Endothelial cell of umbilical vein (primary cell): ENCODE data around the genes CAP1, TMCO2 and ZNF684.

- PRO-cap = no peak
CAGE:
- cytosol, long polyA minus RNA = no peak
- cytosol, long polyA plus RNA = no peak
- long polyA plus RNA = no peak
- nucleus, long polyA minus RNA = no peak
- nucleus, long polyA plus RNA = no peak
Measured at GRCh38 chr1:39896550-39897595, 4.8 kb downstream of the MYCL start.

DNA sequence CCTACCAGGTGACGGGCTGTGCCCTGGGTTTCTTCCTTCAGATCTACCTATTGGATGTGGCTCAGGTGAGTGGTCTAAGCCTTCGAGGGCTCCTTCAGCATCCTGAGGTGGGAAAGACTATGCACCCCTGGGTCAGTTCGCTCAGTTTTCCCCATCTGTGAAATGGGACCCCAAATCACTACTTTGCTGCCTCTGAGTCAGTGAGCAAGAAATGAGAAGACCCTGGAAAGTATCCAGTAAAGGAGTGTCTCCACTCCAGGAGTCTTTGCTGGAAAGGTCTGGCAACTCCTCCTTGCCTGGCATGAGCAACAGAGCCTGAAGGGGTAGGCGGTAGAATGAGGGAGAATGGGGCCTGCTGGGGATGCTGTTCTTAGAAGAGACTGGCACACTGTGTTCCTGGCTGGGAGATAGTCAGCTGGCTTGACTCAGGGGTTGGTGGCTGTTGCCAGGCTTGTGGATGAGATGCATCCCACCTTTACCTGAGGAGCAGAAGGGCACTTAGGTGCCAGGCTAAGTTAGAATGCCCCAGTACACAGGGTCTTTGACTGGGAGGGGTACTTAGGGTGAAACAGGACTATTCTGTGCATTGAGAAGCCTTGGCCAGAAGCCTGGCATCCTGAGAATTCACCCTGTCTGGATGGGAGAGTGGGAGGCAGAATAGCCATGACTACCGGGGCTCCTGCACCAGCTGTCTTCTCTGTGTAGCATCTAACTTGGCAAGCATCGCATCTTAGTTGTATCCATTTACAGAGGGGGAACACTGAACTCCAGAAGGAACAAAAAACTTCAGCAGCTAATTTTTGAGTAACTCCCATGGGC, 2.4 kb downstream of the MFSD2A start:
- PRO-cap = no peak
CAGE:
- cytosol, long polyA minus RNA = no peak
- cytosol, long polyA plus RNA = no peak
- long polyA plus RNA = no peak
- nucleus, long polyA minus RNA = no peak
- nucleus, long polyA plus RNA = no peak

DNA sequence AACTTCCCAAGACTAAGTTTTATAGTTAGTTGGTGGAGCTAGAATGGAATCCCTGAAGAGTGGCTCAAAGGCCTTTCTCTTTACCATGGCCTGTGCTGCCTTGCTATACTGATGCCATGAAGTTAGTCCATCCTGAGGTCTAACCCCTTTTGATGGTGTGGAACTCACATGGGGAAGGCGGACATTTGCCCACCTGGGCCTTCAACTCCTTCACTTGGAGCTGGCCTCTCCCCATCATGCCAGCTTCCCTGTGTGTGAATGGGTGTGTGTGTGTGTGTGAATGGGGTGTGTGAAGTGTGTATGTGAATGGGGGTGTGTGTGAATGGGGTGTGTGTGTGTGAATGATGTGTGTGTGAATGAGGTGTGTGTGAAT, 9.4 kb downstream of the MFSD2A start:
- PRO-cap = no peak
CAGE:
- cytosol, long polyA minus RNA = no peak
- cytosol, long polyA plus RNA = no peak
- long polyA plus RNA = no peak
- nucleus, long polyA minus RNA = no peak
- nucleus, long polyA plus RNA = no peak

GRCh38 chr1:39969042-39969866, 14.3 kb downstream of the MFSD2A start:
- PRO-cap = no peak
CAGE:
- cytosol, long polyA minus RNA = no peak
- cytosol, long polyA plus RNA = no peak
- long polyA plus RNA = no peak
- nucleus, long polyA minus RNA = no peak
- nucleus, long polyA plus RNA = no peak

- PRO-cap = bidirectional peak, plus-strand start at chr1:40040759, minus-strand start at chr1:40040465
CAGE:
- cytosol, long polyA minus RNA = start-site peak on the plus strand at chr1:40040727-40040782, 2,349 reads
- cytosol, long polyA plus RNA = start-site peak on the plus strand at chr1:40040687-40040791, 1,193 and 1,699 reads in 2 replicates
- long polyA plus RNA = start-site peak on the plus strand at chr1:40040638-40040786, 3,219 and 3,670 reads in 2 replicates
- nucleus, long polyA minus RNA = start-site peak on the plus strand at chr1:40040646-40040780, 1,507 reads
- nucleus, long polyA plus RNA = start-site peak on the plus strand at chr1:40040642-40040786, 656 and 1,272 reads in 2 replicates
Measured at GRCh38 chr1:40040536-40041167, at the start of gene CAP1. Gene CAP1 (plus strand): TSS chr1:40040729.

- PRO-cap = no peak
CAGE:
- cytosol, long polyA minus RNA = no peak
- cytosol, long polyA plus RNA = no peak
- long polyA plus RNA = no peak
- nucleus, long polyA minus RNA = no peak
- nucleus, long polyA plus RNA = no peak
Measured at GRCh38 chr1:40132693-40133379, 28.4 kb upstream of the RLF start.

DNA sequence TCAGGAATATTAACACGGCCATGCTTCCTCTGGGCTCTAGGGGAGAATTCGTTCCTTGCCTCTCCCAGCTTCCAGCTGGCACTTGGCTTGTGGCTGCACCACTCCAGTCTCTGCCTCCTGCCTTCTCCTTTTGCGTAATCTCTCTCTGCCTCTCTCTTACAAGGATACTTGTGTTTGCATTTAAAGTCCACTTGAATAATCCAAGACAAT, 21.1 kb upstream of the RLF start:
- PRO-cap = no peak
CAGE:
- cytosol, long polyA minus RNA = no peak
- cytosol, long polyA plus RNA = no peak
- long polyA plus RNA = no peak
- nucleus, long polyA minus RNA = no peak
- nucleus, long polyA plus RNA = no peak

DNA sequence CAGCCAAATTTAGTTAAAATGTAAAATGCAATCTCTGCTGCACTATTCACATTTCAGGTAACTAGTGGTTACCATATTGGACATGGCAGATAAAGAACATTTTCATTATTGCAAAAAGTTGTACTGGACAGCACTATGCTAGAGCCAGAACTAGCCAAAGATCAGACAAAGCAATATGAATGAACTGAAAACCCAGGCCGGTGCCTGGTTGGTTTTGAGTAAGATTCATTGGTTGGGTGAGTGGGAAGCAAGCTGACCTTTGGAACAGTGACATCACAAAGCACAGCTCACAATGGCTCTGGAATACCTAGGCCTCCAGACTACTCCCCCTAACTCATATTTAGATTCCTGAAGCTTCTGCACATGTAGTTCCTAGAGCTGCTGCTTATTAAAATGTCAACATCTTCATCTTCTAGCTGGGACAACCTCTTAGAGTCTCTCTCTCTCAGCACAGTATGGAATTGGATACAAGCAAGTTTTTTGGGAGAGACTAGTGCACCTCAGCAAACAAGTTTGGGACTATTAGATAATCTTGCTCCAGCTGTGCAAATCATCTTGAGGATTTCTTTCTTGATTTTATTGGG, at the start of gene TMCO2:
Gene TMCO2, plus strand, starts transcription at position 337 of the 584 bp plus-strand sequence.
- PRO-cap = no peak
CAGE:
- cytosol, long polyA minus RNA = no peak
- cytosol, long polyA plus RNA = no peak
- long polyA plus RNA = no peak
- nucleus, long polyA minus RNA = no peak
- nucleus, long polyA plus RNA = no peak

DNA sequence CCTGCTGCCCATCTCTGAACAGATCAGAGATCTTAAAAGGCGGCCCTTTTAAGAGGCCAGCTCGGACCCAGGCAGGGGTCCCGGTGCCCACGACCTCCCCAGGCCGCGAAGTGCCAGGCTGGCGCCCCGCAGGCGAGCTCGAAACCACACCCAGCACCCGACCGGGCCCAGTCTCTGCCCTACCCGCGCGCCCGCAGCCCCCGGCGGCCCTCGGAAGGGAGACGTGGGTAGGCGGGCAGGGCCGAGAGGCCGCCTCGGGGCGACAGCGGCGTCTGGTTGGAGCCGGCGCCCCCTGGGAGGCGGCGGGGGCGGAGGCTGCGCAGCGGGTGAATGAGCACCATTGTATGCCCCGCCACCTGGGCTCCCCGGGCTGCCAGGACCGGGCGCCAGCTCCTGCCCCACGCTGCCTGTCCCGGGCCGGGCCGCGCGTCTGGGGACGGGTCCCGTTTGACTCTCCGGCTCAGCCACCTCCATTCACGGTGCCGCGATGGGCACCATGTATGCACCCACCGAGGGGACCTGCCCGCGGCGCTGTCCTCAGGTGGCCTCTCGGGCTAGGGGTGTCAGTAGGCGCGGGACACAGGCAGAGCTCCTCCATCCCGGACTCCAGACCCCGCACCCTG, 507 bp downstream of the COL9A2 start:
- PRO-cap = no peak
CAGE:
- cytosol, long polyA minus RNA = no peak
- cytosol, long polyA plus RNA = no peak
- long polyA plus RNA = no peak
- nucleus, long polyA minus RNA = no peak
- nucleus, long polyA plus RNA = no peak

DNA sequence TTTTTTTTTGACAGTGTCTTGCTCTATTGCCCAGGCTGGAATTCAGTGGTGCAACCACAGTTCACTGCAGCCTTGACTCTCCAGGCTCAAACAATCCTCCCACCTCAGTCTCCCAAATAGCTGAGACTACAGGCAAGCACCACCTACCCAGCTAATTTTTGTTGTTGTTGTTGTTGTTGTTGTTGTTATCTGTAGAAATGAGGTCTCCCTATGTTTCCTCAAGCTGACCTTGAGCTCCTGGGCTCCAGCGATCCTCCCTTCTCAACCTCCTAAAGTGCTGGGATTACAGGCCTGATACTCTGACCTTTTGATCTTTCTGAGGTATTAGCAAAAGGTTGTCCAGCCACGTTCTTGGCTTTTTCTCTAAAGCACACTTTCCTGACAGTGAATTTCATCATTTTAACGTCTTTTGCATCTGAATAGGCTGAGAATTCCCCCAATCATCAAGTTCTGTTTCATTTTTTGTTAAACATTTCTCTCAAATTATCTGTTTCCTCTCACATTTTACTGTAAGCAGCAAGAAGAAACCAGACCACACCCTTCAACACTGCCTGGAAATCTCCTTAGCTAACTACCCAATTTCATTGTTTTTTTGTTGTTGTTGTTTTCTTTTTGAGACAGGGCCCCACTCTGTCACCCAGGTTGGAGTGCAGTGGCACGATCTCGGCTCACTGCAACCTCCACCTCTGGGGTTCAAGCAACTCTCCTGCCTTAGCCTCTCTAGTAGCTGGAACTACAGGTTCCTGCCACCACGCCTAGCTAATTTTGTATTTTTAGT, 25.0 kb upstream of the COL9A2 start:
- PRO-cap = no peak
CAGE:
- cytosol, long polyA minus RNA = no peak
- cytosol, long polyA plus RNA = no peak
- long polyA plus RNA = no peak
- nucleus, long polyA minus RNA = no peak
- nucleus, long polyA plus RNA = no peak

DNA sequence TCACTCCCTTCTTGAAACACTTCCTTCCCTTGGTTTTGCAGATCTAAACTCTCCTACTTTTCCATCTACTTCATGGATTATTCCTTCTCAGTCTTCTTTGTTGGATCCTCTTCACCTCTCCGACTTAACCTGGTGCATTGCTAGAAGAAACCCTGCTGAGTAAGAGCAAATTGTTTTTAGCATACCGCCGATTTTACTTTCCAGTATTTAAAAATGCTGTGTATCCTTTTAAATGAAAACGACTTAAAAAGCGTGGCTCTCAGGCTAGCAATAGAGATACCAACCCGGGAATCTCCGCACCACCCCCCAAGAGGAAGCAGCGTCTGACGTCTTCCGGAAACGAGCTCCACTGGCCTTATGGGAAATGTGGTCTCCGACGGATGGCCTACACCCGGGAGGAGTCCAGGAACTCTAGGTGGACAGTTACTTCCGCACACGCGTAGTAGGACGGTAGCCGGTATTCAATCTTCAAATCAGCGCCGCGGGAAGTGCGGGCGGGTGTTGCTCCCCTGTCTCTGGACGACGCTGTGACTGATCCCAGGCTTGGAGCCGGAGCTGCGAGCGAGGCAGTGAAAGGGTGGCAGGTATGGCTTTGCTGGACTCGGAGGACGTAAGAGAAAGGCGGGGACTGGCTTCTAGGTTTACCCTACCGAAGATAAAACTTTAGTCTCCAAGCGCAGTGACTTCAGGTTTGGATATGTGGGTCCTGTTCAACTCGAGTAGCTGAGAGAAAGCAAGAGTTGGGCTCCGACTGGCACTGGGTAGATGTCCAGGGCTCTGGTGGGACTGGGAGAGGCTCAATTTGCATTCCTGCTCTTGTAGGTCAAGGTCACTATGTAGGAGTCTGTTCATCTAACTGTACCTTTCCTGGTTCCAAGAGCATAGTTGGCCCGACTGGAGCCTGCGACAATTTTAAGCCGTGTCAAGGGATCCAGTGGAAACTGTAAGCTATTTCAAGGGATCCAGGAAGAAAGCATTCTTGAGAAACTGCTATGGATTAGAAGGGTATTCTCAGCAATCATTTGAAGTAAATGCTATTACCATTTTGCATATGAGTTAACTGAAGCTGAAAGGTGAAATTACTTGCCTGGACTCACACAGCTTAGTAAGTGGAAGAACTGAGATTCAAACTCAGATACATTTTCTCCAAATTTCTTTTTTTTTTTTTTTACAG, at the start of gene ZNF684:
Gene ZNF684, plus strand, starts transcription at position 434 of the 1,174 bp plus-strand sequence.
- PRO-cap = bidirectional peak, plus-strand start at position 471 of the sequence, minus-strand start at position 313 of the sequence; unidirectional peak, minus-strand start at position 612 of the sequence
CAGE:
- cytosol, long polyA minus RNA = no peak
- cytosol, long polyA plus RNA = no peak
- long polyA plus RNA = no peak
- nucleus, long polyA minus RNA = no peak
- nucleus, long polyA plus RNA = no peak

DNA sequence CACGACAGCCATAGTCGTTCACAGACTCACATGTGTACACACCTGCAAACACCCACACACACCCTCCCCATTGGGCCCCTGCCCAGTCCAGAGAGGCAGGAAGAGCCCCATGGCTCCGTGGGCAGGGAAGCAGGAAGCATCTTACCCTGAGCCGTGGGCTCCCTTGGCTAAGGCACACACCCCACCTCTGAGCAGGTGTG, 16.2 kb downstream of the RIMS3 start:
- PRO-cap = no peak
CAGE:
- cytosol, long polyA minus RNA = no peak
- cytosol, long polyA plus RNA = no peak
- long polyA plus RNA = no peak
- nucleus, long polyA minus RNA = no peak
- nucleus, long polyA plus RNA = no peak

DNA sequence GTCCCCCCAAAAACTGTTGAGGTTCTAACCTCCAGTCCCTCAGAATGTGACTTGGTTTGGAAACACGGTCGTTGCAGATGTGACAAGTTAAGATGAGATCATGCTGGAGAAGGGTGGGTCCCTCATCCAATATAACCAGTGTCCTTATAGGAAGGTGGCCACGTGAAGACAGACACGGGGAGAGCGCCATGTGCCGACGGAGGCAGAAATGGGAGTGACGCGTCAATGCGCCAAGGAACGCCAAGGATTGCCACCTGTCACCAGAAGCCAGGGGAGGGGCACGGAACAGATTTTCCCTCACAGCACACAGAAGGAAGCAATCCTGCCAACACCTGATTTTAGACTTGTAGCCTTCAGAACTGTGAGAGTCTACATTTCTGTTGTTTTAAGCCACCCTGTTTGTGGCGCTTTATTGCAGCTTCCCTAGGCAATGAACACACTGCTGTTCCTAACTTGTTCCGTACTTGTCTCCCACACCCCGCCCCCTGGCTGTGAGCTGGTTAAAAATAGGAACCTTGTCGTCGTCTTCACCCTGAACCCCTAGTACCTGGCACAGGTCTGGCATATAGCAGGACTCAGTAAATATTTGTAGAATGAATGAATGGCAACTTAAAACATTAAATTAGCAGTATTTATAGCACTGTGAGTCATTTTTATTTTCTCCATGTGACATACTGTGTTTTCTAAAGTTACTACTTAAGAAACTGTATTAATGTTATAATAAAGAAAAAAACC, 14.2 kb downstream of the RIMS3 start:
- PRO-cap = no peak
CAGE:
- cytosol, long polyA minus RNA = no peak
- cytosol, long polyA plus RNA = no peak
- long polyA plus RNA = no peak
- nucleus, long polyA minus RNA = no peak
- nucleus, long polyA plus RNA = no peak

DNA sequence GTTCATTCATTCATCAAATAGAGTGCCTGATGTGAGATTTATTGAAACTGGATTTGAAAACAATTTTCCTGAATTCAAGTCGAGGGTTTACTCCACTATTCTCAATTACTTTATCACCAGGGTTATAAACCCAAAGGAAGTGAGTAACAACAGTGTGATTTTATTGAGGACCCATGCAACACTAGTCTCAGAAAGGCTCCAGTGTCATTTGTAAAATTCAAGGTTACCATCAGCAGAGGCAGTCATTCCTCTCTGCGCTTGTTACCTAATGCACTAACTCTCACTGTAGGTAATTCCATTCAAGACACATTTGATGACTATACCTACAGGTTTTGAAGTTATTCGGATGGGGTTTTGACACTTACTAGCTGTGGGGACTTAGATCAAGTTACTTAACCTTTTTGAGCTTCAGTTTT, 903 bp upstream of the NFYC start:
- PRO-cap = no peak
CAGE:
- cytosol, long polyA minus RNA = no peak
- cytosol, long polyA plus RNA = no peak
- long polyA plus RNA = no peak
- nucleus, long polyA minus RNA = no peak
- nucleus, long polyA plus RNA = no peak

DNA sequence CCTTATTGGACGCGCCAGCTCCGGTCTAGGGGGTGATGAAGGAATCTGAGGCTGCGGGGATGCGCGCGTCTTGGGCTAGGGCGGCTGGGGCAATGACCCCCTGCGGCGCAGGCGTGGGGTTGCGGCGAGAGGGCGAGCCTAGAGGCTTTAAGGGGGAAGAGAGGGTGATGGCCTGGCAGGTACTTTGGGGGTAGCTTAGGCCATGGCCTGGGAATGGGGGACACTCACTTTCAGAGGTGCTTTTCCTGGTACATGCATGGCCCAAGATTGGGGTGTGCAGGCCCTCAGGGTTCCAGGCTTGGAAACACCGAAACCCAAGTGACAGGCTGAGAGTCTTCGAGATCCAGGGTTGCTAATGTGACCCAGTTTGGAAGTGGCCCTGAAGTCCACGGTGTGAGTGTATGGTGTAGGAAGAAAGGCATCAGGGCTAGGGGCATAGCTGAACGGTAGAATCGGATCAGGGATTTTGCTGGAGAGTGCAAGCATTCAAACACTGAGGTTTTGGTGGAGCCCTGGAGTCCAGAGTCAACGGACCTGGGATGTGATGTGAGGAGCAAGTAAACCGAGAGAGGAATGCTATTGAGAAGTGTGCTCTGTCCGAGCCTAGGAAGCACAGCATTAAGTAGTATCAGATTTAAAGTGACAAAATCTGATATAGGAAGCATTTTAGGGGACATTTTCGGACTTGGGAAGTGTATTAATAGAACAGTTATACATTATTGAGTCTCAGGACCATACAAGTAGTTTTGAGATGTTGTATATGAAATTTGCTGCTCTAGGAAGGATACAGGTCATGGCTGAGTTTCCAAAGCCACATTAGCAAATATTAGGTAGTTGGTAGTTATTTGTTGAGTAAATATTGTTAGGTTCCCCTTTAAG, 904 bp downstream of the NFYC start:
- PRO-cap = bidirectional peak, plus-strand start at position 35 of the sequence, minus-strand start outside the sequence
CAGE:
- cytosol, long polyA minus RNA = no peak
- cytosol, long polyA plus RNA = no peak
- long polyA plus RNA = no peak
- nucleus, long polyA minus RNA = no peak
- nucleus, long polyA plus RNA = no peak

GRCh38 chr1:40807956-40808447, 24.4 kb downstream of the KCNQ4 start:
- PRO-cap = no peak
CAGE:
- cytosol, long polyA minus RNA = no peak
- cytosol, long polyA plus RNA = no peak
- long polyA plus RNA = no peak
- nucleus, long polyA minus RNA = no peak
- nucleus, long polyA plus RNA = no peak

- PRO-cap = no peak
CAGE:
- cytosol, long polyA minus RNA = no peak
- cytosol, long polyA plus RNA = no peak
- long polyA plus RNA = no peak
- nucleus, long polyA minus RNA = no peak
- nucleus, long polyA plus RNA = no peak
Measured at GRCh38 chr1:40820165-40820495, 36.5 kb downstream of the KCNQ4 start.

- PRO-cap = no peak
CAGE:
- cytosol, long polyA minus RNA = no peak
- cytosol, long polyA plus RNA = no peak
- long polyA plus RNA = no peak
- nucleus, long polyA minus RNA = no peak
- nucleus, long polyA plus RNA = no peak
Measured at GRCh38 chr1:40824793-40825501, 37.2 kb downstream of the CITED4 start.

DNA sequence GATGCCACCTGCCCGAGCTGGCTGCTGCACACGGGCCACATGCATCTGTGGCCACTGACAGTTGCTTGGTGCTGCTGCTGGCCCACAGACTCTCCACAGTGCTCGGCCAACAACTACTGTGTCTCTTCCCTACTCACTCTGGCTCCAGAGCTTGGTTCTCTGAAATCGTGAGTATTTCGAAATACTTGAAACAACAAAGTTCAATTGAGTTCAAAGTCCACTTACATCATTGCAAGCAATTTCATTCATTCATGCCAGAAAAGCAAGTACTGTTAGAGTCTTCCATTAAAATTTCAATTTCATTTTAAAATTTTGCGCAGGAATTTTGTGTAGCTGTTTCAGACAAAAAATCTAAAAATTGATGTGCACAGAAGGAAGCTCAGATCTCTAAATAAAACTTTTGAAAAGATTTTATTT, 39.7 kb upstream of the CTPS1 start:
- PRO-cap = no peak
CAGE:
- cytosol, long polyA minus RNA = no peak
- cytosol, long polyA plus RNA = no peak
- long polyA plus RNA = no peak
- nucleus, long polyA minus RNA = no peak
- nucleus, long polyA plus RNA = no peak

GRCh38 chr1:40984938-40985587, 5.6 kb downstream of the CTPS1 start:
- PRO-cap = no peak
CAGE:
- cytosol, long polyA minus RNA = no peak
- cytosol, long polyA plus RNA = no peak
- long polyA plus RNA = no peak
- nucleus, long polyA minus RNA = no peak
- nucleus, long polyA plus RNA = no peak